PC-3 (cell line): ENCODE results near the genes SENP6, SNAP91 and MRAP2.

GRCh38 chr6:75601504-75602220 lies at the start of gene SENP6:
Gene SENP6, plus strand, starts transcription at chr6:75601880.
- RAMPAGE, long total RNA = no peak

- RAMPAGE, long total RNA = no peak
Measured at GRCh38 chr6:75621324-75621877, 19.7 kb downstream of the SENP6 start.

- RAMPAGE, long total RNA = no peak
Measured at GRCh38 chr6:75775086-75775778, 26.2 kb downstream of the MYO6 start.

GRCh38 chr6:75934822-75935858 lies 137.3 kb downstream of the IMPG1 start:
- RAMPAGE, long total RNA = no peak

DNA sequence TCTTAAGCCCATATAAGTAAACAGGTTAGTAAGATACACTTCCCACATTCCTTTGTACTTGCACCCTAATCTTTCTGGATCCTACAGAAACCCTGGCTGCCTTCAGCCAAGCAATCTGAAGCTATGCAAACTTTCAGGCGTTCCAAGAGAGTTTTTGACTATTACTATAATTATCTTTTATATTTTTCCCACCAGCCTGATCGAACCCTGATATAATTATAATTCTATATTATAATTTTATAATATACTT lies 182.0 kb downstream of the MEI4 start:
- RAMPAGE, long total RNA = no peak

GRCh38 chr6:78605862-78606121 lies 261.6 kb upstream of the IRAK1BP1 start:
- RAMPAGE, long total RNA = no peak

- RAMPAGE, long total RNA = no peak
Measured at GRCh38 chr6:78997322-78997945, 80.6 kb downstream of the PHIP start.

DNA sequence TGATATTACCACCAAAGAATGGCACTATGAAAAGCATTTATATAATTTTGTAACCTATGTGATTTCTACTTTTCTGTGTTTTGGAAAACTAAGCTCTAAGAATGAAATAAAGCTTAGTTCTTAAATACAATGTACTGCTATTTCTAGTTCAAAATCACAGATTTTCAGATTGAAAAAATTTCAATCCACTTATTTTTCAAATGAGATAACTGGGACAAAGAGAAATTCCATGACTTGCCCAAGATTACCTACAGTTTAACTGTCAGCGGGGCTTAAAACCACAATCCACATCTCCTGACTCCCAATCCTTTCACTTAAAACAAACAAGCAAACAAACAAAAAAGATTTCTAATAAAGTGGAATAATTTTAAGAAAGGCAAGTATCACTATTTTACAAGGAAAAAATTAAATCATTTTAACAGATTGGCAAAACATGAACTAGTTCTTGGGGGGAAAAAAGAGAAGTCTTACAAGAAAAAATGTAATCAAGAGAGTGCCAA lies 4.2 kb downstream of the PHIP start:
- RAMPAGE, long total RNA = no peak

- RAMPAGE, long total RNA = no peak
Measured at GRCh38 chr6:80020370-80020795, 15.9 kb downstream of the TTK start.

- RAMPAGE, long total RNA = no peak
Measured at GRCh38 chr6:81264978-81265607, 487.4 kb downstream of the TENT5A start.

- RAMPAGE, long total RNA = no peak
Measured at GRCh38 chr6:81753596-81754362, 1.3 kb upstream of the TENT5A start.

DNA sequence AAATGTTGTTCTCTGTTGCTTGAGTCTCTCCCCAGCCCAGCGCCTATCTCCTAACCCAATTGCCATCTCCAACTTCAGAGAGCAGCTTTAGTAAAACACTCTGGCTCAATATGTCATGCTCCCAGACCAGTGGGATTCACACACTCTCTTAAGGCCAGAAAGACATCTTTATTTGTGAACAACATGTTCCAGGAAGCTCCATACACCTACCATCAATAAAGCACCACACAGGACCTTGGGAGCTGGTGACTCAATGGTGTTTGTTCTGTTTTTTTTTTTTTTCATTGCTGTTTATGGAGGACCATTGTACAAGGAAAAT lies 36.2 kb upstream of the TENT5A start:
- RAMPAGE, long total RNA = no peak

DNA sequence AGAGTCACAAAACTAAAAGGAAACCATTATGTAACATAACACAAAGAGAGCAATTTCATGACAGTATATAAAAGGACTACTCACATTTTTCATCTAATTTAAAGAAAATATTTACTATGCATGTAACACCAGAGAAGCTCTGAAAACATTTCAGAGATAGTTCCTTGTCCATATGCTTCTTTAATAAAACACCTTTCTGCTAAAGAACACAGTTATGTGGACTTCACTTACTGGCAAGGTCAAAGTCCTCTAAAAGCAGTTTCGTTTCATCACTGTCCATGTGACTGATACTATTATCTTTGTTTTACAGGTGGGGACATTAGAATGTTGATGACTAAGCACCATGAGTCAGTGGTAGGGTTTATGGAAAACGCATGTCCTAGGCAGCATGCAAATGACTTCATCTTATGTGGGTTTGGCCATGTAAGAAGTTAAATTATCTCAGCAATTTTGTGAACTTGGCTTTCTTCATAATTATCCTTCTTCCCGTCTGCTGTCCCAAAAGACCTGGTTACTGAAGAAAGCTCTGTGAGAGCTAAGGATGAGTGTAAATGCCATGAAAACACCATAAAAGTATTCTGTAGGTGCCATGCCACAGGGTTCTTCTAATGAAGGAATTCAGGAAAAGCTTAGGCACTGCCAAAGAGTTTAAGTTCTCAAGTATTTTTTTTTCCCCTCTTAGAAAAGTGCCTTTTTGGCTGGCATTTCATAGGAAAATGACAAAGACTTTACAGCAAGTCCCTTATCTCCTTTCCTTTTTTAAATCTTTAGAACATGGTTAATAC lies 185.9 kb upstream of the TENT5A start:
- RAMPAGE, long total RNA = no peak

DNA sequence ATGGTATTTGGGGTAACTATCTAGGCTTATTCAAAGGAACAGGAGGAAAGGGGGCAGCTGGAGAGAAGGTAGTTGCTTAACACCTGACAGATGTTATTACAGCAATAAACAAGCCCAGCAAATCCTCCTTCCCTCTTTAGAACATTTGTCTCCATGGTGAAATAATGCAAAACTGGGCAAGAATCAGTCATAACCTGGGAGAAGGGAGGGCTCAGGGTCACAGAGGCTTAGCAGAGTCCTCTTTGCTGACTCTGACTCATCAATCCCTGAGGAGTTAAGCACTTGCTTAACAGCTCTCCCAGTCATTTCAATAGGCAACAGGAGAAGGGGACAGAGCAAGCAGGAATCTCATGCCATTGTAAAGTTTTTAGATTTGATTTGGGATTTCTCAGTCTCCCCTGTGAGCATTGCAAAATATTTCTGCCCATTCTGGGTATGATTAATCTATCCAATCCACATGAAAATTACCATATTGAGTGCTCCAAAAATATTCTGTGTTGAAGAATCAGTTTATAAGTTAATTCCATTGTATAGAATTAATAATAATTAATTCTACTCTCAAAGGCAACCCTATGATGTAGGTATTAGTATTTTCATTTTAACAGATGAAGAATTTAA lies 230.1 kb downstream of the IBTK start:
- RAMPAGE, long total RNA = no peak

DNA sequence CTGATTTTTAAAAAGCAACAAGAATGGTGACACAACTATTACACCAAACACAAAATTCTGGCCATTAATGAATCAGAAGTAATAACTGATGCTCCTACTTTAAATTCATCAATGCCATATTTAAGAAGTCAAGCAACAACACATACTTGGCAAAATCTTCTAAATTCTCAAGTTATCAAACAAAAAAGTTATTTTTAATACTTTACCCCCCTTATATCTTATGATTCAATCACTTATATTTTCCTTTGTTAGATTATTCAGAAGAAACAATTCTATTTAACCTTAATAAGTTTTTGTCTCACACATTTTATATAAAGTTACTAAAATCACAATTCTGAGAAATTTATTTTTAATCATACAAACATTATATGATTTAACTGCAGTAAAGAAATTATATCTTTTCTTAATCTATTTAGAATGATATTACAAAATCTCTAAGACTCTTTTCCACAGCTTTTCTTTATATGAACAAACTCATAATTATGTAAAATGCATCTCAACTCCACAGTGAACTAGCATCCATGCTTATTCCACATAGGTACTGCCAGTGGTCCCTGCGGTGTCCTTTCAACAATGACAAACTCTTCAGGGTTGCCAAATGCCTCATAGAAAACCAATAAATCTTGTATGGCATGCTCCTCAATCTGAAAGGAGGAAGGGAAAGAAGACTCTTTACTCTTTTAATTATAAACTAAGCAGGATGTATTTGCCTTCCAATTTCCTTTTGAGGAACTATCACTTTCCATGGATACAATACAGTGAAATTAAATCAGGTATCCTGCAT lies 76.4 kb downstream of the IBTK start:
- RAMPAGE, long total RNA = no peak

GRCh38 chr6:83464723-83465136 lies 33.9 kb upstream of the ME1 start:
- RAMPAGE, long total RNA = no peak

- RAMPAGE, long total RNA = no peak
Measured at GRCh38 chr6:83709002-83709842, at the start of gene SNAP91. Gene SNAP91, minus strand, starts transcription at chr6:83709101.

- RAMPAGE, long total RNA = no peak
Measured at GRCh38 chr6:83976464-83976807, 57.1 kb upstream of the MRAP2 start.

DNA sequence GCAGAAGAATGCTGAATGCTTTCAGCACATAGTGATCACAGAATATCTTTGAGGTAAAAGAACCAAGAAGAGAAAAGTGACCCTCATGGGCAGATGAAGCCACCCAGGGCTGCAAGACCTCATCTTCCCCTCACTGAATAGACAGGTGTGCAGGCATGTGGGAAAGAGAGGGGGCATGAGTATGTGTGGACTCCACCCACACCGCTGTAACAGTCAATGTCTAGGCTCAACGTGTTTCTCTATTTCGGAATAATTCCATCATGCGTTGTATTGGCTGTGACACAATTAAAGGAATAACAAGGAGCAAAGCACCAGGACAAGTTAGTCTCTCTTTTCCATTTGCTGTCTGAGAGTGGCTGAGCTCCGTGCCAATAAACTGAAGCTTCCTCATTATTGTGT lies 7.2 kb upstream of the MRAP2 start:
- RAMPAGE, long total RNA = no peak

- RAMPAGE, long total RNA = no peak
Measured at GRCh38 chr6:84033487-84033993, at the start of gene MRAP2. Gene MRAP2, plus strand, starts transcription at chr6:84033772.